Pericardium fibroblast (primary cell): Measurements from ENCODE around the gene ASS1.

- RAMPAGE, long total RNA, result no peak
Observed at GRCh38 chr9:129964633-129965800, 78.0 kb downstream of the FNBP1 start.

DNA sequence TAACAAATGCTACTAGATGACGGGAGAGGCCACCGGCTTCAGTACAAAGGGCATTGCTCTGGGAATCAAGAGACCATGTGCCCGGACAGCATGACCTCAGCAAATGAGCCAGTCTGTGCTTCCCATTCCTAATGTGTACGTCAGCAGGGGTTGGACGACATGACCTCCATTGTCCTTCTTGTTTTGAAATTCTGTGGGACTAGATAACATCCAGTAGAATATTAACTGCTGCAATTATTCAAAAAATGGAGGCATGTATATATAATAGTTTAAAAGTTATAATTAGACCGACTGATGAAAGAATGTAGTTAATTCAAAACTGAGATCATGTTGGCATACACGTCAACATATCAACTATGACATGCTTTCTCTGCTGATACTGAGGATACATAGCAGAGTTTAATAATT is 61.4 kb downstream of the FNBP1 start:
- RAMPAGE, long total RNA, result no peak

DNA sequence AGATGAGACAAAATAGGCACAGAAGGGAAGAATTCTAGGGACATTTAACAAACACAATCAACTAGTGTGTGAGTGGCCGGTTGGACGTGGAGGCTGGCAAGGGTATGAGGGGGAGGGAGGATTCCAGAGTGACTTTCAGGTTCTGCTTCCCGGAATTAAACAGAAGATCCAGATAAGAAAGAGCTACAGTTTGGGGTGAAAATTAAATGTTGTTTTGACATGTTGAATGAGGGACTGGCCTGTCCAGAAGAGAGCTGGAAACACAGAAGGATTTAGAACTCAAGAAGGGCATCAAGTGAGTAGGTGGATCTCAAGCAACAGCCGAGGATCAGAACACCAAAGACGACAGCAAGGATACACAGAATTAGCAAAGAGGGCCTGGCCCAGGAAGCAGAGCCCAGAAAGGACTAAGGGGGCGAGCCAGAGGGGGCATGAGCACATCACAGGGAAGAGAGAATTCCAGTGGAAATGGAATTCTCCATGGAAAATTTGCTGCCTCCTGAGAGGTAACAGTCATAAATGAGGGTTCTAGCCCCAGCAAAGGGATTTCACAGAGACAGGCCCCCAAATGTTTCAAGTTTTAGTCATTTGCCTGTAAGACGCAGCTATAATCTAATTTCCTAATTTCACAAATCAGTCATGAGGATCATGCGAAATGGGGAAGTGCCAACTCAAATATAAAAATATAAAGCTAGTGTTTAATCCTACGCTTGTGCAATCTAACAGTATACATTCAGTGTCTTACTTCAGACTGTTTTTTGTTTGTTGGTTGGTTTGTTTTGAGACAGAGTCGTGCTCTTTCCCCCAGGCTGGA is 46.8 kb downstream of the FNBP1 start:
- RAMPAGE, long total RNA, result no peak

DNA sequence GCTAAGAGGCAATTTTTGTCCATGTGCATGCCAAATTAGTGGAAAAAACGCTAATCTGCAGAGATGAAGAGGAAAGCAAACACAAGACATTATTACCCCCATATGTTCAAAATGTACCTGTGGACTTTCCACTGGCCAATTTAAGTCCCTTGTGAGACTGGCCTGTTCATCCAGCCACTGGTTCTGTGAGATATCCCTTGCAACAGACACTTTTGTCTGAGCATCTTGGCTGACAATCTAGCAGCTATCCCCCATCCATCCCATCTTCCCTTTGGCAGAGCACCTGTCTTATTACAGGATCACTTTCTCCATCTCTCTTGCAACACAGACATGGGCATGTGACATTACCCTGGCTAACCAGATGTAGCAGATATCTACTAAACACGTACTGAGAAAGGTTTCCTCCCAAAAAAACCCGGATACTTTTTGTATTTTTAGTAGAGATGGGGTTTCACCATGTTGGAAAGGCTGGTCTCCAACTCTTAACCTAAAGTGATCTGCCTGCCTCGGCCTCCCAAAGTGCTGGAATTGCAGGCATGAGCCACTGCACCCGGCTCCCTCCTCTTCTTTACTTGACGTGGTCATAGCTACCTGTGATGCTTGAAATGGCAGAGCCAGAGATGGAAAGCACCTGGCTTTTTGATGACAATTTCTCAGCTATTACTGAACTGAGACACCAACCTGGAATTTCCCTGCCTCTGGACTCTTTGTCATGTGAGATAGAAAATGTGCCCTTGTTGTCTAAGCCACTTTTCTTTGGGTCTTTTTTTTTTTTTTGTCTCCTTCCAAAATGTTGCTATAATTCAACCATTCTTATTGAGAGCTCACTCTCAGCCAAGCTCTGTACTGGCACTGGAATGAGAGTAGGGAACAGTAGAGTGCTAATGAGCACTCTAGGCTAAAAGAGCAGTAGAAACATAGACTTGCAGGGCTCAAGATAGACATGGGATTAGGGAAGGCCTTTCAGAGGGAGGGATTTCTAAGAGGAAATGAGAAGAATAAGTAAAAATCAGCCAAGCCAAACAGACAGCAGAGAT is 32.7 kb downstream of the FNBP1 start:
- RAMPAGE, long total RNA, result no peak

GRCh38 chr9:130043930-130044246 is 899 bp upstream of the FNBP1 start:
- RAMPAGE, long total RNA, result no peak

DNA sequence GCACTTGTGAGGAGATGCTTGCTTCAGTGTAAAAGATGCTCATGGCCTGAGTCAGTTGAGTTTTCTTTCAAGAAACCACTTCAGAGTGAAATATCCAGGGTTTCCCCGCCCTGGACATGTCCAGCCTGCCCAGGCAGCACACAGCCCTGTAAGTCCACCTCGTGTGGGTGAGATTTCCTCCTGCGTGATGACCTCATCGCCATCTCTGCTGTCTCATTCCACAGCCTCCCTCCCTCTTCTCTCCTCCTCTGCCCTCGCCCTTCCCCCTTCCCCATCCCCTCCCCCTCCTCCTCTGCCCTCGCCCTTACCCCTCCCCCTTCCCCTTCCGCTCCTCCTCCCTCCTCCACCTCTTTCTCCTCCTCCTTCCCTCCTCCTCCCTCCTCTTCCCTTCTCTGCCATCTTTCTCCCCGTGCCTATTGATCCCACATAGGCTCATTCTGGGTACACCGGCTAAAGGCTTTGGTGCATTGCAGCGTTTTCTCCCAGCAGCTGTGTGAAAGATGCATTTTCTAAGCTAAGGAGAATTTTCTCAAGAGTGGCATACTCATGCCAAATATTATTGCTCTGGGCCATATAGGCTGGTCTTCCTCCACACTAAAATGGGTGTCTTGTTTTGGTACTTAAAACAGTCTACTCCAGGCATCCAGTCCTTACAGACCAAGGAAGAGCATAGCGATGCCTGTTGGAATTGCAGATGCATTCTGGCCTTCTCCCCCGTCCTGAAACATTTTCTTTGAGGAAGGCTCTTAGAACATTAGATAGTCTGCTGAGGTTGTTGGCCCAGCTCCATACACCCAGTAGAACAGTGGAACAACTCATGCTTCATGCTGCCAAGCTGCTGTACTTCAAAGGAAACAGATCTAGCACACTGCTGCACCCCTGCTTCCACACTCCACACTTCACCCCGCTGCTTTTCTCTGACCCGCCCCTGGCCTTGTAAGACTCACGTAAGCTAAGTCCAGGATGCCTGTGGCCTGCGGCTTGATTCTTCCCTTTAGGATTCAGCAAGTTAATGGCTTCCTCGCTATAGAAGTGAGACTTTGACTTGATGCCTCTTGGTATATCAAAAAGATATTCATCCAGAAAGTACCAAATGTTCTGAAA is 33.7 kb upstream of the NCS1 start:
- RAMPAGE, long total RNA, result no peak

DNA sequence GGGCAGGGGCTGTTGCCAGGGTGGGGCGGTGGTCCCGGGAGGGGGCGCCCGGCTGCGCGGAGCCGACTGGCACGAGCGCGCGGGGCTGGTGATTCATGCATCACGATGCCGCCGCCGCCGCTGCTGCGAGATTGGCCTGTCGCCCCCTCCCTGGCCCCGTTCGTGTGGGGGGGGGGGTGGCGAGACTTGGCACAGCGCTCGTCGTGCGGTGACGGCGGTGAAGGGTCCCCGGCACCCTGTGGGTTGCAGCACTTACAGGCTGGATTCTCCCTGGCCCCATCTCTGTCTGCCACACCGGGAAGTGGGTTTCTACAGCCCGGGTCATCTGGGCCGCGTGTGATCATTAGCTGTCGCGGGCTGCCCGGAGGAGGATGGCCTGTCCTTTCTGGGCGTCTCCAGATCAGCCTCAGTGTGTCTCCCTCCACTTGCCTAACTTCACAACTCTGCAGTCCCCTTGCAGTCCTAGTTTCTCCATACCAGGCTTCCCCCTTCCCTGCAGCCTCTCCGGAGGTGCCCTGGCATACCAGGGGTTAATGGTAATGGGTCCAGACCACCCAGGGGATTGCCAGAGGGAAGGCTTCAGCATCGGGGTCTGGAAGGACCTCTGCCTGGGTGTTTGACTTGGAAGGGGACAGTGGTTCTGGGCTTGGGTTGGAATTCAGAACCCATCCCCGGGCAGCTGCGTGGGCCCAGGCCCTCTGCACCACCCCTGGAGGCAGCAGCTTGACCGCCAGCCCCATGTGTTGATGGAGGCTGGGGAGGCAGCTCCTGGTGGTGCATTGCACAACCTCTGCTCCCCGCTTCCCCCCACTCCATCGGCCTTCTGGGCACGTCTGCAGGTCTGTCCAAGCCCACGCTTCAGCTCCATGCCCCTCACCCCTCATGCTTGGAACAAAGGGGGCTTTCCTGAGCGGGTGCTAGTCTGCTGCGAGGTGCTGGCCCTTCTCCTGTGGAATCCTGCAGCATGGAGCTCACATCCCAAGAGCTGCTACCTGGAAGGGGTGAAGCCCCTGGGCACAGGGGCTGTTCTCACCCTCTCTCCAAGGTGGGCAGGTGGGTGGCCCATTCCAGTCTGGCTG is 1.2 kb downstream of the NCS1 start:
- RAMPAGE, long total RNA, result no peak

DNA sequence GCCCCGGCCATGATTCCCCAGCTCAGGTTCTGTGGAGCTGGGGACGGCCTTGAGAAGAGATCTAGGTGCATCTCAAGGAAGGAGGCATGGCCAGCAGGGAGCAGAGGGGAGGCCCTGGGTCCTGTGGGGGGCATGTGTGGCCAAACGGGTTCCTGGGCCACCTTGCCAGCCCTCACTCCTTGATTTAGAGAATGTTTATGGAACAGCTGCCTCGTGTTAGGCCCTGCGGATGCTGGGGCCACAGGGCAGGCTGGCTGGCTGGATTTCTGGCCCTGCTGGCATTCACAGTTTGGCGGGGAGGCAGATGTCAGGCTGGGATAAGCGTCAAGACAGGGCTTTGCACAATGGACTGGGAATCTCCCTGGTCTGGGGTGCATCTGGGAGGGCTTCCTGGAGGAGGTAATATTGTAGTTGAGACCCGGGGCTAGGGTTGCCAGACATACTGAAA is 13.8 kb downstream of the NCS1 start:
- RAMPAGE, long total RNA, result no peak

DNA sequence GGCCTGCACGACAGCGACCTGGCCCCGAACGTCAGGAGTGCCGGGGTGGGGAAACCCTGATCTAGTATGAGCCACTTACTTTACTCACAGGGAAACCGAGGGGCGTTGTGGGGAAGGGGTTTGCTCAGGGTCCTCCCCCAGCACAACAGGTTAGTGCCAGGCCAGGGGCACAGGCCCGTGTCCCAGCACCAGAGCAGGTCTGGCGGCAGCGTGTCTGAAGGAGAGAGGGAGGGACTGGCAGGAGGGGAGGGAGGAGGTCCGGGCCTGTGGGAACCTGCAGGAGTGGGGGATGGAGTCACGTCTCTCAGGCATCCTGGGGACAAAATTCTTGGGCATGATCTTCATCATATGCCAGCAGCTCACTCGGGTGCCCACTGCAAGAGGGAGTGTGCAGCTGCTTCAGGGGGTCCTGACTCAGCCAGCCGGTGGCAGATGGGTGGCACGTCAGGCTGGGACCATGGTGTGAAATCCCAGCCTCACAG is 40.3 kb downstream of the NCS1 start:
- RAMPAGE, long total RNA, result no peak

DNA sequence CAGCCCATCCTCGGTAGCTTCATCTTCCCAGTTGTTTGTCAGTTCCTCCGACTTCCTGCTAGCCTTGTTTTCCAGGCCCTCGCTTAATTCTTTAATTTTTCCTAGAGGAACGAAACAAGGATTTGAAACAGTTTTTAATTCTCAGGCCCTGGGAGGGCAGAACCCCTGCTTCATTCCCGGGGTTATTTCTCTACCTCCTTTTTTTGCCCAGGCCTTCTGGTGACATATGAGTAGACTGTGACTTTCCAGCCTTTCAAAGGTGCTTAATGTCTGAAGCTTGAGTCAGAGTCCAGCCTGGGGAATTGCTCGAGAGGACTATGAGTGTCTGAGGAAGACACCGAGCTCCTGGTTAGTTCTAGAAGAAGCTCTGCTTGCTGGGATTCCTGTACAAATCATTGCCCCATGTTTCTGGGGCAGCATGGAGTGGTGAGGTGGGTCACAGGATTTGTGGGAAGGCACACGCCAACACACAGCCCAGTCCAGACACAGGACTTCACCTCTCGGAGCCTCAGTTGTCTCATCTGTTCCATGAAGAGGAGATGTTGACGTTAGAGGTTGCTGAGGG is 4.2 kb upstream of the HMCN2 start:
- RAMPAGE, long total RNA, result no peak

DNA sequence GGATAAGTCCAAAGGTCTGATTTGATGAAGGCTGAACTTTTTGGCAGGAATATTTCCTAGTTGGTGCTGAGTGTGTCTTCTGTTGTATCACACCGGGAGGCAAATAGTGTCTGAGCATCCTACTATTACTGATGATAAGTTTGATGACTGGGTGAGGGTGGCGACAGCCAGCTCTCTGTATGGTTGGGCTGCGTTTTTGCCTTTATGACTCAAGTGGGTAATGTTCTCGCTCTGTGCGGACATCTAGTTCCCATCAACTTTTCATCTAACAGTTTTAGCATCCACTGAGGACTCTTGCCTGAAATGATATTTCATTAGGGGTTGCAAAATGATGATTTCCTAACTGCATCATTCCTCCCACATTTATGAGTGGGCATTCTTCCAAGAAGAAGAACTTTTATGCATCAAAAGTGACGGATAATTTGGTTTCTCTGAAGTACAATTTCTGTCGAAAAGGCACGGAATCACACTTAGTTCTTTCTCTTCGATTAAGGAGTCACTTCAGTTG is 26.6 kb downstream of the HMCN2 start:
- RAMPAGE, long total RNA, result no peak

DNA sequence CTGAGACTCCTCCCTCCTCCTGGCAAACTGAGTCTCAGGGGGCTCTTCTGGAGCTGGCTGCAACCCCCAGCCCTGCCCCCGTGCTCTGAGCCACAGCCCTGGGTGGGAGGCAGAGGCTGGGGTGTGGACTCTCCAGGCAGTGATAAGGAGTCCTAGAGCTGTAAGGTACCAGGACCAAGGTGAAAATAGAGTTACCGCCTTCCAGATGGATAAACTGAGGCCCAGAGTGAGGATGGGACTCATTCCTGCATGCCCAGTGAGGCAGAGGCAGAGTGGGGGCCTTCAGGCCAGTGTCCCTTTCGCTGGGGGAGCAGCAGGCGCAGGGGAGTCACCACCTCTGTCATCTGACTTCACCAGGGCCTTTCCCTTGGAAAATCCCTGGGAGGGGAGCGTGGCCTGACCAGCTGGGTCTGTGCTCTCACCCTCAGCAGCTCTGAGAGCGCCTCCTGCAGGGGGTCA is 49.1 kb downstream of the HMCN2 start:
- RAMPAGE, long total RNA, result no peak

DNA sequence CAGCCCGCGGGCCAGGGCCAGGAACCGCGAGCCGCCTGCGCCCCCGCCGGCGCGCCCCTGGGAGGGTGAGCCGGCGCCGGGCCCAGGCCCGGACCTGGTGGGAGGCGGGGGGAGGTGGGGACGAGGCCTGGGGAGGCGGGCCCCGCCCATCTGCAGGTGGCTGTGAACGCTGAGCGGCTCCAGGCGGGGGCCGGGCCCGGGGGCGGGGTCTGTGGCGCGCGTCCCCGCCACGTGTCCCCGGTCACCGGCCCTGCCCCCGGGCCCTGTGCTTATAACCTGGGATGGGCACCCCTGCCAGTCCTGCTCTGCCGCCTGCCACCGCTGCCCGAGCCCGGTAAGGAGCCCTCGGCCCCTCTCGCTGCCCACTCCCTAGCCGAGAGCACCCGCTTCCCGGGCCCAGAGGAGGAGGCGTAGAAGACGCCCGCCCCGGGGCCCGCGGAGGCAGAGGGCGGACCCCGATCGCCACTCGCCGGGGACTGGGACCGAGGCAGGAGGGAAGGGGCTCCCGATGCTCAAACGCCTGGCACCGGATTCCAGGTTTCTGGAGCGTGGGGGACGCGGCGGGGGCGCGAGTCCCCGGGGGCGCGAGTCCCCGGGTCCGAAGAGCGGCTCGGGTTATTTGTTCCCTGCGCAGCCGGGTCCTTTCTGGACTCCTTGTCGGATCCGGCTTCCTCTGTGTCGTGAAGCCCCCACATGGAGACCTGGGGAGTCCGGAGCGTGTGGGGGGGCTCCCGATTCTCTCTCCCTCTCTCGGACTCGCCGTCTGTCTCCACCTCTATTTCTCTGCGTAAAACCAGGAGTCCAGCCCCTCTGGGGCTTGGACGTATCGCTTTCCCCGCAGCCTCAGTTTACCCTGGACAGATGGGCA is at the start of gene ASS1:
ASS1 (plus strand) TSS at position 300 of the 868 bp plus-strand sequence.
- RAMPAGE, long total RNA, result start-site peak on the plus strand centred at position 281 of the sequence, 52 bp wide, 2,110 and 782 reads in 2 replicates

DNA sequence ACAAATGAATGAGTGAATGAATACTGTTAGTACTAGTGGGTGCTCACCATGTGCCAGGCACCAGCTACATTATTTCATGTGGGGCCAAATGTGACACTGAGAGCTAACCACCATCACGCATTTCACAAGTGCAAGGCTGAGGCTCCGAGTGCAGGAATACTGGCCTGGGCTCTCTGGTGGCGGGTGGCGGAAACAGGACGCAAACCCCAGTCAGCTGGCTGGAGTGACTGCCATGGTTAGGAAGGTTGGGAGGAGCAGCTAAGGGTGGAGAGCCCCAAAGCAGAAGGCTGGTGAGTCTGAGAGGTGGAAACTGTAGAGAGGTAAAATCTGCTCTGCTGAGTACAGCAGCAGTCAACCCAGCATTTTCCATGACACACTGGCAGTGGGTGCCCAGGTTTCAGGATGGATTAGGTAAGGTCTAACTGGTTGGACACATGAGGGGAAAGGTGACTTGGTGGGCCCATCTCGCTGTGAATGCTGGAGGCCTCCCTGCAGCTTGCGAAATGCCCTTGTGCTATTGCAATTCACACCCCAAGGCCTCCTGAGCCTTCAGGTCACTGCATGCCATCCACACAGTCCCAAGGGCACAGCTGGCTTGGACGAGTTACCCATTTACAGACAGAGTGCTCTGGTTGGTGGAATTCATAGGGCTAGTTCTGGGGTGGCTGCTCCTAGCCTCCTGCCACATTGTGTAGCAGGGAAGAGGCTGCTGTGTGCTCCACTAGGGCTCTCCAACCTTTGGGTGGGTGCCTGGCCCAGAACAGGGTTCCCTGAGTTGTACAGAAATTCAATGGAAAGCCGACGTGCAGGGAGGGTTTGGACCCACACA is 54.0 kb downstream of the ASS1 start:
- RAMPAGE, long total RNA, result no peak

- RAMPAGE, long total RNA, result no peak
Observed at GRCh38 chr9:130599726-130600287, 20.4 kb downstream of the FUBP3 start.

DNA sequence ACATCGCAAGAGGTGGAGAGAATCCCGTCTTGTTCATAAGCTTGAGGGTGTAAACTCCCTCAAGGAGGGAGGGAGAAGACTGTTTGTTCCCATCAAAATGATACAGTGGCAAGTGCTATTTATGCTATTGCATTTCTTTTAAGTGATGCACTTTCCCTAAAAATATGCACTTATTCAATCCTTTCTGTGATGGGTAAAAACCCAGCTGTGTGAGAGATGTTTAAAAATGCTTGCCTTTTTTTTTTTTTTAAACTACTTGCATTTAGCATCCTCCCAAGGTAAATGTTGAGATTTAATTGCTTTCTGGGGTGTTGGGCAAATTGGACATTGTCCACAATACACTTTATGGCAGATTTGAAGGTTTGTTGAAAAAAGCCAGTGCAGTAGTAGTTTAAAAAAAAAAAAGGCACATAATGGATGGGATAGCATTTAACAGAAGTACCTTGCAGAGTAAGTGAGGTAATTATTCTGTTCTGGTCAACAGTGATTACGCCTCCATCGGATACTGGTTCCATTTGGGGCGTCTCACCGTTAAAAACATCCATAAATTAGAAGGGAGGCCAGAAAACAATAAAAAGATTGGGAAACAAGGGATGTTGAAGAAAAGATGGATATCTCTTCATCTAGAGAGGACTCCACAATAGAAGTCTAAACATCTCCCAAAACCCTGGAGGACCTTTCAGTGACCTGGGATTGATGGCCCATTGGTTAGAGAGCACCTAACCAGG is 32.2 kb downstream of the FUBP3 start:
- RAMPAGE, long total RNA, result no peak

GRCh38 chr9:130623437-130624349 is 40.7 kb upstream of the PRDM12 start:
- RAMPAGE, long total RNA, result no peak

DNA sequence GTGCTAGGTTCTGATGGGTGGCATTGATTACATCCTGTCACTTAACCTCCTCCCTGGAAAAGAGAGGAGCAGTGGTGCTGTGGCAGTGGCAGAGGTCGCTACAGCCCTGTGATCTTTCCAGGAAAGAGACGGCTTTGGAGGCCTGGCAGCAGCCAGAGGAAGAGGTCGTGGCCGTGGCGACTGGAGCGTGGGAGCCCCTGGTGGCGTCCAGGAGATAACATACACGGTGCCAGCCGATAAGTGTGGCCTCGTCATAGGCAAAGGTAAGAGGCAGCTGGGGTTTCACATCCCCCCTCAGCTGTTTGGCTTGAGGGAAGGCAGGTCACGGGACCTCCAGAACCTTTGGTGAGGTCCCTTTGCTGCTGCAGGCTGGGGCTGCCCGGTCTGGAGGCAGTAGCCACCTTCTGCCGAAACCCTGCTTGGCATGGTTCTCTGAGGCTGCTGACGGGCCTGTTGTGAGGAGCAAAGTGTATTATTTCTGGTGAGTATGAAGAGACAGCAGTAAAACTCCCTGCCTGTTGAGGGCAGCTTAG is 38.1 kb upstream of the PRDM12 start:
- RAMPAGE, long total RNA, result no peak

DNA sequence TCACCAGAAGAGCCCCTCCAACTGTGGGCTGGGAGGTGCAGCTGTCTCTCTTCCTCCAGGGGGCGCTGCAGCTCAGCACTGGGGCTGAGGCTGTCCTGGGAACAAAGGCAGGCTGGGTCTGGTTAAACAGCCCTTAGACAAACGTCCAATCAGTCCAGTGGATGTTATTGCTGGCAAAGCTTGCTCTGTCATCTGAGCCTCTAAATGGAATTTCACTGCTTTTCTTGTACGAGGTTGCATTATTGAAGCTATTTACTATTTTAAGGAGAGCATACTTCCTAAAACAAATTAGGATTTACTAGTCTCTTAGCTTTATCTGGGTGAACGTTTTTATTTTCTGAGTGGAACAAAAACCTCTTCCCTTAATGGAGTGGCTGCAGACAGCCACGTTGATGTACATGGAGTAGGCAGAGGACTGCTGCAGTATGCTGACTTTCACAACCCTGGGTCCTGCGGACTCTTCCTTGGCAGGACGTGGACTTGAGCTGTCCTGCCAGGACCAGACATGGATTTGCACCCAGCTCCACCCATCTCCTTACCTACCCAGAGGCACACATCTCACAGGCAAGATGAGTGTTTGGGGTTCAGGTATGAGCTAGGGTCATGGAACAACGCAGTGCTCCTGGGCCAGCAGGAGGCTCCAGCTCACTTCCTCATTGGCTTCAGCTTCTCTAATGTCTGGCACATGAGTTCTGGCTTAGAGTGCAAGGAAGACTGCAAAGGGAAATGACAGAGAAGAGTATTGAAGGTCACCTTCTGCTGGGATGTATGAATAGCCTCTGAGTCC is 7.8 kb downstream of the EXOSC2 start:
- RAMPAGE, long total RNA, result no peak

GRCh38 chr9:130824638-130825520 is 10.2 kb upstream of the ABL1 start:
- RAMPAGE, long total RNA, result no peak